Smooth muscle cell (in vitro differentiated cells): ENCODE results near the genes ZNF106 and UBR1.

DNA sequence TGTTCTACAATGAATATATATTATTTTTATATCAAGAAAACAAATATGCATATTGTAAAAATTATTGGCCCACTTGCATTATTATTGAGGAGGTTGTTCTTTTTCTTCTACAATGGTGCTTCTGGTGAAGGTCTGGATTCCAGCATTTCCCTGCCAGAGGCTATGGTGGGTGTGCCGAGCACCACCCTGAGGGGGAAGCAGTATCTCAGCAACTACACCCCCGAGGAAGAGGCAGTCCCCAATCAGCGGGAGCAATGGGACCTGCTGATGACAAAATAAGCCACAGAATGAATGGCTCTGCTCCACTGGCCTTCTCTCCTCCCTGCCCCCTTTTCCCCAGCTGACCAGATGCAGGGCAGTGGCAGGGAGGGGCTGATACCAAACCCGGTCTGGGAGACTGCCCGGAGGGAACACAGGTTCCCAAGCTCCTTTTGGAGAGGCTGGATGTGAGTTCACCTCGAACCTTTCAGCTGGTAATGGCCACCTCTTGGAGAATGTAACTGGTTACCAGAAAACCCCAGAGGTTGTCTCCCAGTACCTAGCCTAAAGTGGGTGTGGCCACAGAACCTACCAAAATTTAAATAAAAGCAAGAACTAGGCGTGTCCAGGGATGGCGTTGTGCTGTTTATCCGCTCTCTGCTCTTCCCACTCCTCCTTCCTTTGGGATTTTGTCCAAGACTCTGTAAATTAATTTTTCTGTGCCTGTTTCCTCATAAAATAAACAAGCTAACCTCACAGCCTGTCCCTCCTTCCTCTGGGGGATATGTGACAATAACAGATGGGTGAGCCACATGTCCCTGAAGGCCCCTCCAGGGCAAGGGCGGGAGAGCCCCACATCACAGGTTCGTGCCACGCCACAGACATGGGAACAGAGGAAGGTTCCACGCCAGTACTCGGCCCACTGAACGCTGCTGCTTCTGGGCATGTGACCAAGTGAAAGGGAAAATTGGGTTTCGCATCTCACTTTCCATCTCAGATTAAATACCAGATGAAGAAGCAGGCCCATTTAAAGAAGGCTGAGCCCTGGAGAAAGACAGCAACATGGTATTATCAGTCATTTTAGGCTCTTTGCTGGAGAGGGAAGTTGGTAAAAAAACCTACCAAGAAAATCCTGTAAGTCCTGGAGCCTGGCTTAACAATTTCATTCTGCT lies 35.1 kb upstream of the SPTBN5 start:
- RAMPAGE, long total RNA: no peak

DNA sequence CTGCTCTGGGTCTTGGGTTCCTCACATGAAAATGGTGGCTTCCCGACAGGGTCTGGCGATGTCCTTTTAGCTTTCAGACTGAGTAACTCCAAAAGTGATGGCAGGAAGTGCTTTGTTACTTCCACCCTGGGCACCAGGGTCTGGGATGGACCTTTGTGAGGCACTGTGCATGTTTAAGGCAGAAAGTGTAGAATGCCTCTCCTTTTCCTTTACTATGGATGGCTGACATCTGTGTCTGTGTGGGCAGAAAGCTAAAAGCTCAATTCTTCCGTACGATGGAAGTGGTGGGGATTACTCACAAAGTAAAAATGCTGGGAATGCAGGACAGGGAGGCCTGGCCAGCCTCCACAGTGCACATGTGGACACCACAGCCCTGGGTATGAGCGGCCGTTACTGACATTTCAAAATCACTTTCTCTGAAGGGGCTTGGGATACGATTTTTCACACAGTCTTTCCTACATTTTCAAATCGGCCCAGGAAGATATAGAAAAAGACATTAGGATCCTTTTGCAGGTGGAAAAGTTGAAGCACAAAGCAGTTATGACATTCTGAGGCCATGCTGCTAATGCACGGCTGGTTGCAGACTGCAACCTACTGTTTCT lies 28.1 kb downstream of the EHD4 start:
- RAMPAGE, long total RNA: no peak

DNA sequence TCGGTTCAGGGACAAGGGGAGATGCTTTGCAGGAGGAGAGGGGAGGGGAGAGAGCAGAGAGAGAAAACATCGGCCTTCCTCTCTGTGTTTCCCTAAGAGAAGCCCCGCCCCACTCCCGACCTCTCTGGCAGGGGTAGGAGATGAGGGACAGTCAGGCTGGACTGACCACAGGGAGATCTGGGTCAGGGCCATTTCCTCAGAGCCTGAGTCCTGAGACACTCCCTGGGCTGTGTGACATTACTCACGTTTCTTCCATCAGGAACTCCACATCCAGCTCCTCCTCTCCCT lies 9.2 kb downstream of the PLA2G4D start:
- RAMPAGE, long total RNA: no peak

DNA sequence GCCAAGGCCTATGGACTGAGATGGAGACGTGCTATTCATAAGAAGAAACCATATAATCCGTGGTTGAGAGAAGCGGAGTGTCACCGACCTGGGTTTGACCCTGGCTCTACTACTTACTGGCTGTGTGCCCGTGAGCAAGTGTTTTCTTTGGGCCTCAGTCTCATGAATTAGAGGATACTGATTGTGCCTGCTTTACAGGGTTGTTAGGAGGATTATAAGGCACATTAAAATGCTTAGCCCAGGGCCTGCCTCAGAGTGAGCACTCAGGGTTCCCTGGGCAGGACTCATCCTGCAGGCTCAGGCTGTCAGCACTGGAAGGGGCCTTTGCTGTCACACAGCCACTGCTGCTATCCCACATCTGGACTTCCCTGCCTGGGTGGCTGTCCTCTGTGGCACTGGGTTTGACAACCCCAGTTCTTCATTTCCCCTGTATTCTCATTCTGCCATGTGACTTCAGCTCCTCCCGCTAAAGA lies 4.7 kb downstream of the PLA2G4F start:
- RAMPAGE, long total RNA: no peak

- RAMPAGE, long total RNA: no peak
These were observed 22.2 kb upstream of the GANC start for GRCh38 chr15:42250617-42251459.

- RAMPAGE, long total RNA: no peak
These were observed 465 bp upstream of the GANC start for GRCh38 chr15:42272556-42272915.

- RAMPAGE, long total RNA: no peak
These were observed 631 bp downstream of the CAPN3 start for GRCh38 chr15:42359983-42360280.

- RAMPAGE, long total RNA: no peak
These were observed 5.5 kb downstream of the CAPN3 start for GRCh38 chr15:42364905-42365147.

DNA sequence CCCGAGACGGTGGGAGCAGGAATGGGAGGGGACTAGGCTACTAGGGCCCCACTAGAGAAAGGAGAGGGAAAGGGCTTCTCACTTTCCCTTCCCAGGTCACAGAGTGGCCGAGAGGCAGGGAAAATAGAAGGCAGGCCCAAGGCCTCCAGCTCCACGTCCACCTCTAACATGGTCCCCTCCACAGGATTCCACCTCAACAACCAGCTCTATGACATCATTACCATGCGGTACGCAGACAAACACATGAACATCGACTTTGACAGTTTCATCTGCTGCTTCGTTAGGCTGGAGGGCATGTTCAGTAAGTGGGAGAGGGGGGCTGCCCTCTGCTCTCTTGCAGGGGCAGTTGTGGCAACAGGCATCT lies 51.4 kb downstream of the CAPN3 start:
- RAMPAGE, long total RNA: no peak

GRCh38 chr15:42490190-42491372 lies at the start of gene ZNF106:
TSS of gene ZNF106 (minus strand) at chr15:42491141.
- RAMPAGE, long total RNA: start-site peak on the minus strand at chr15:42491012-42491067, 68 and 24 reads in 2 replicates

DNA sequence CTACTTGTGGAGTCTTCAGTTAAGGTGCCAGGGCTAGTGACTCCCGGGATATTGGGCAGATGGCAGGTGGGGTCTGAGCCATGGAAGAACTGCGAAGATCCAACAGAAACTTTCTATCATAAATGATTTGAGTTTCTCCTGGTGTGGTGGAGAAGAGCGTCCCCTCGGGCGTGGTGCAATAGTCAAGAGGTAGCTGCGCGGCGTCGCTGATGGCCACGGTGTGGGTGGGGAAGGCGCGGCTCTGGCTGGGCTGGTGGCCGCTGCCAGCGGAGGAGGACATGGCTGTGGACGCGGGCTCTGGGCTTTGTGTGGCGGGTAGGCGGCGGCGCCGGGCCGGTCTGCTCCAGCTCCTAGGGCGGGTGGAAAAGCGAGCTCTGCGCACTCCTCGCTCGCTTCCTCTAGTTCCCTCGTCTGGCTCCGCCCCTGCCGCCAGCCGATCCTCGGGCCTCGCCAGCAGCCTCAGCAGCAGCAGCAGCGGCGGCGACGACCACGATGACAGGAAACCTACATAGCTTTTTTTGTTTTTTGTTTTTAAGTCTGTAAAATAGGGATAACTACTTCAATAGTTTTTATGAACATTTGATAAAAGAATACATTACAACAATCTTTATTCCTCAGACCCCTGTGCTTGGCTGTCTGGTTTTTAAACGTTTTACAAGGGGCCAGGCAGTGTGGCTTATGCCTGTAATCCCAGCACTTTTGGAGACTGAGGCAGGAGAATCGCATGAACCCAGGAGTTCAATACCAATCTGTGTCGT lies 6.0 kb downstream of the STARD9 start:
- RAMPAGE, long total RNA: no peak

DNA sequence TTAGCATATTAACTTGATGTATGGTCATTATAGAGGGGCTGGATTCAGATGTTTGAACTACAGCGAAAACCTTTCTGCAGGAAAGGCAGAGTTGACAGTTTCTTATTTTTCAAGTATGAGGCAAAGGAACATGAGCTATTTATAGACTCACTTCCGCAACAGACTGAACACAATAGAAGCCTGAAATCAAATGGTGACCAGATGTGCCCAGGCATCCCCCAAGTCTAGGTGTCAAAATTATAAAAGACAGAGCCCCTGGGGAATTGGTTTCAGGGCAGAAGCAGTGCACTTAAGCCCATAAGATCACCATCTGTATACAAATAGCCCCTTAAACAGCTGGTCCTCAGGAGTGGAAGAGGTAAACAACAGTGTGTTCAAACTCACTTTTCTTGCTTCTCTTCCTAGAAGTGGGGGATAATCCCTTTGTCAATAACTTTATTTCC lies 29.8 kb downstream of the STARD9 start:
- RAMPAGE, long total RNA: no peak

GRCh38 chr15:42719736-42720495 lies 17.0 kb downstream of the CDAN1 start:
- RAMPAGE, long total RNA: no peak

GRCh38 chr15:42729595-42730120 lies 7.3 kb downstream of the CDAN1 start:
- RAMPAGE, long total RNA: no peak

GRCh38 chr15:43105784-43106558 lies at the start of gene UBR1:
TSS of gene UBR1 (minus strand) at chr15:43106038.
- RAMPAGE, long total RNA: start-site peak on the minus strand at chr15:43106020-43106113, 69 and 143 reads in 2 replicates

- RAMPAGE, long total RNA: no peak
These were observed 592 bp downstream of the CCNDBP1 start for GRCh38 chr15:43185686-43186303.

DNA sequence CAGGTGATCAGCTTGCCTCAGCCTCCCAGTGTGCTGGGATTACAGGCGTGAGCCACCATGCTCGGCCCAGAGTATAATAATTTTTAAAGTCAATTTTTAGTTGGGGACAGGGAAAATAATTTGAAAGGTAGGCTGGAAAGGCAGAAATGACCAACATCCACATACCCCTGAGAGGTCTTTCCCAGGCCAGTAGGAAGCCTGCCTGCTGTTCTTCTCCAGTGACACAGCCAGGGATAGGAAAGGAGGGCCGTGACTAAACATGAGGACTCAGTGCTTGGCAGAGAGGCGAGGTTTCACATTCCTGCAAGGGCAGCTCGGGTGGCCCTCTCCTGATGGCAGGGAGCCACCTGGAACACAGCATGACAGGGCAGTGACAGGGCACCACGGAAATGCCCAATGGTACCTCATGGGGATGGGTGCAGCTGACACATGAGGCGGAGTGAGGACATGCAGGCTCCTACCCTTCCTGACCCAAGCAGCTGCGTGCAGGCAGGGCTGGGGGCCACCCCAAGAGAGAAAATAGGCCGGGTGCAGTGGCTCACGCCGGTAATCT lies 7.3 kb upstream of the TGM5 start:
- RAMPAGE, long total RNA: no peak

DNA sequence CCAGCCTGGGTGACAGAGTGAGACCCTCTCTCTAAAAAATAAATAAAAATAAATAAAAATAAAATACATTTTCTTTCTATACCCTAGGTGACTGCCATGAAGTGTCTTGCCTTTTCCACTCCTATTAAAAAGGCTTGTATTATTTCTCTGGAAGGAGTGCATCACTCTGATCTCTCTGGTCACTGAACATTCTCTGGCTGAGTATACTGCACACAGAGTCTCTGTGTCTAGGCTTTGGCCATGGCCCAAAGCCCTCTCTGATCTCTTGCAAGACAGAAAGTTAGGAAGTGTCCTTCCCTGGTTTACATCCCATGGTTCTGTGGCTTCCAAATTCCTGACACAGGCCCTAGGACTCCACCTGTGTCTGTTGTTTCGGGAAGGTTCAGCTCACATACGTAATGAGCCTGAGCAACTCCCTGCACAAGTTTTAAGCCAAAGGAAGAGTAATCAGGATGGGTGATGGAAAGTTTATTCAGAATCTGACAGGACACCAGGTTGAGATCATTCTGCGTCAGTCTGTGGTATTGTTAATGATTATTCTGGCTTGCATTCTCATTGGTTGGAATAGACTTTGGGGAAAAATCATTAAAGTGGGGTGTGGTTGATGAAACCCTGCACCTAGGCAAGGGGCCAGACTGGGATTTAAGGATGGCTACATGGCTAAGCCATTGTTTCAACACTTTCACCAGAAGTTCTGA lies 14.0 kb upstream of the TGM7 start:
- RAMPAGE, long total RNA: no peak

DNA sequence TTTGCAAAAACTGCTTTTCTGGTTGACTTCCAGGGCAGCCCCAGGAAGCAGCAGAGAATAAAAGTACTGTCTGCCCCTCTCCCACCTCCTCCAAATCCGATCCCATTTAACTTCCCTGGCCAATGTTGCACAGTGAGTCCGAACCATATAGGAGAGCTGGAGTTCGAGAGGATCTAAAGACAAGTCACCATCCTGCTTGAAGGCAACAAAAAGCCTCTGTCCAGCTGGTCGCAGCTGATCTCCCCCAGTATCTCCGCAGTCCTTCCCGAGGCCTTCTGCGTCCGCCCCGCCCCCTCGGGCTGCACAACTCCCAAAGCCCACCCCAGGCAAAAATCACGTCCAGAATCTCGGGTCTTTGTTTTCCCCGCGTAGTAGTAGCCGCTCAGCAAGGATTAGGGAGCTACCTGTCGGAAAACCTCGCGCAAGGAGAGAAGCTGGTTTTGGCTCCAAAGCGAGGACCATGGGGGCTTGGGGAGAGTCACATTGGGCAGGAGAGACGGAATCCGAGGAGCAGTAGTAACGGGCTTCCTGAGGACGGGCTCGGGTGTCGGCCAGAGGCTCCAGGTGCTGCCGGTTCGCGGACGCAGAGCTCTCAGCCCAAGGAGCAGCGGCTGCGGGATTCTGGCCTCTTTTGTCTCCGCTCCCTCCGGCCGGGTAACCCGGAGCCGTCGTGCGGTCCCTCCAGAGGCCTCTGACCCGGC lies 539 bp downstream of the ZSCAN29 start:
- RAMPAGE, long total RNA: no peak

GRCh38 chr15:43514115-43514604 lies 3.2 kb upstream of the MAP1A start:
- RAMPAGE, long total RNA: no peak